ENCODE measurements around the gene LARGE1.

DNA sequence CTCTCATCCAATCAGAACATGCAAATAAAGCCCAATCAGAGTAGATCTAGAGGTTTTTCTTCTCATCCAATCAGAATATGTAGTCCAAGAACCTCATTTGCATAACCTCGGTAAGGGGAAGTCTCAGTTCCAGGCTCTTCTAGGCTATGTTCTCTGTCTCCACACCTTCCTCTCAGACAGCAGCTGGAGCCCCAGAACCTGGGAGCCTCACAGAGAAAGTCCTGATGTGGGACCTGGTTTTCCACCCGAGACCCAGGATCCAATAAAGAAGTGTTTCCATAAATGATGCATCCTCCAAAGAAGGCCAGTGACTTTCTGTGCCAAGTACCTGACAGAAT lies 2.5 kb upstream of the RFPL3 start:
- PRO-cap, 4 experiments: no peak in any of the 4 experiments
- RAMPAGE, long total RNA, 4 experiments: no peak in any of the 4 experiments

- PRO-cap, 4 experiments: no peak in any of the 4 experiments
- RAMPAGE, long total RNA, 4 experiments: no peak in any of the 4 experiments
Observed at GRCh38 chr22:32512497-32513128, 38.0 kb downstream of the FBXO7 start.

GRCh38 chr22:32628952-32629223 lies 154.3 kb downstream of the FBXO7 start:
- PRO-cap, 4 experiments: no peak in any of the 4 experiments
- RAMPAGE, long total RNA, 4 experiments: no peak in any of the 4 experiments

DNA sequence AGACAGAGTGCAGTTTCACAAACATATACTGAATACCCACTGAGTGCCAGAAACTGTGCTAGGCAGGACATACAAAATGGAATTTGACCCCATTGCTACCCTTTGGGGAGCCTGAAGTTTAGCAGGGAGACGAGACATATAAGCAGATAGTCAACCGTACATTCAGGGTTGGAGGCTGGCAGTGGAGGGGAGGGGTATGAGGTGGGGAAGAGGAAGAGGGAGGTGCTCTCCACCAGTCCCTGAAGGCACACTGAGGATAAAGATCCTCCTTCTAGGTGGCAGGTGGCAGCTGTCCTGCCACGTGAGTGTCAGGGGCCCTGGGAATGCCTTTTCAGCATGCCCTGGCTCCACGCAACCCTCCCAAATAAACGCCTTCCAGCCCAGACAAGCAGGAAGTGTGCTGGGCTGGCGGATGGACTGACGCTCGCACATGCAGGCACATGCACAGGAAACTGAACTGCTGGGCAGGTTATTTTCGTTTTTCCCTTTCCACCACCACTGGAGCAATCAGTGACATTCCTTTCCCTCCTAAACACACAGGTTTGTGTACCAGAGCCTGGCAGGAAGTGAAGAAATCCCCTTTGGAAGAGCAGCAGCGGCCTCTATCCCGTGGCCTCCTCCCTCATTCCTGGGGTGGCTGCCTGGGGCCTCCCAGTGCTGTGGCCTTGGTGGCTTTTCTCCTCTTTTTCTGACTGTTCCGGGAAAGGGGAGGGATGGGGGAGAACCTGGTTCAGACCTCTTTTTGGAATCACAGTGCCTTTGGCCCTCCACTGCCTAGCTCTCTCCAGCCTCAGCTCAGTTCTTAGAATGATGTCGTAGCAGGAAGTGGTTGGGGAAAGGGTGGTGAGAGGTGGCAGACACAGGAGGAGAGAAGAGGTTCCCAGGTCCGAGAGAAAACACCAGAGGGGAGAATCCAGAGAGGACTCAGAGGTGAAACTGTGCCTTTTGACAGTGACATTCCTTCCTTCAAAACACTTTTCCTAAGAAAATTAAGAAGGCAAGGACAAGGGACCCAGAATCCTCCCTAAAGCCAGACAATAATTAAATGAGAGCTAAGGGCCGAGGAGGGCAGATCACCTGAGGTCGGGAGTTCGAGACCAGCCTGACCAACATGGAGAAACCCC lies 157.0 kb upstream of the TIMP3 start:
- PRO-cap, 4 experiments: peak in 4 of 4 experiments; most common plus-strand start position 570 of the sequence (in 3); most common minus-strand start position 366 of the sequence (in 3)
- RAMPAGE, long total RNA, 4 experiments: no peak in any of the 4 experiments

- PRO-cap, 4 experiments: no peak in any of the 4 experiments
- RAMPAGE, long total RNA, 4 experiments: no peak in any of the 4 experiments
Observed at GRCh38 chr22:32802509-32802875, 987 bp downstream of the TIMP3 start.

- PRO-cap, 4 experiments: no peak in any of the 4 experiments
- RAMPAGE, long total RNA, 4 experiments: no peak in any of the 4 experiments
Observed at GRCh38 chr22:32808118-32808564, 6.6 kb downstream of the TIMP3 start.

GRCh38 chr22:33271394-33271911 lies 213.3 kb upstream of the SYN3 start:
- PRO-cap, 4 experiments: peak in 3 of 4 experiments; most common plus-strand start chr22:33271675 (in 1); most common minus-strand start chr22:33271549 (in 3)
- RAMPAGE, long total RNA, 4 experiments: no peak in any of the 4 experiments

DNA sequence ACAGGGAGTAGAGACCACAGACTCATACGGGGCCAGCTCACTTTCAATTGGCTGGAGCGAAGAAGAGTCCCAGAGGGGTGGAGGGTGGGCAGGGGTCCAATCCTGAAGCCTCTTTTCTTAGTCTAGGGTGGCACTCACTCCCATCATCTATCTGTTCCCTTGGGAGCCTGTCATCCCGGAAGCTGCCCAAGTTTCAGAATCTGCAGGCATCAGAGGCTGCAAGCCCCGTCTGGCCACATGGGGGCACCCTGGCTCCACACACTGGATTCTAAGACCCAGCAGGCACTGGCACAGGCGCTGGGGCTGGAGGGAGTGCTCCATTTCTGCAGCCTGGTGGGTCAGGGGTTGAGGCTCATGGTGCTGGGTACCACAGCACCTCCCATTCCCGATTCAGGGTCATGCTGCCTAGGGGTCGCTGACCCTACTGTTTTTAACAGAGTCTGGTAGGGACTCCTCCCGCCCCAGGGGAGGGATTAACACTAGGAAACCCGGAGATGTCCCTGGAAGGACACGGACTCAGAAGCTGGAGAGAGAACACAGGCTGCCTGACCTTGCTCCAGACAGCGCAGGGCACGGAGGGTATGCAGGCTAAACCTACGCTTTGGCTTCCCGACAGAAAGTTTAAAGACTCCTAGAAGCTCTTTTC lies 243.9 kb upstream of the SYN3 start:
- PRO-cap, 4 experiments: no peak in any of the 4 experiments
- RAMPAGE, long total RNA, 4 experiments: no peak in any of the 4 experiments

DNA sequence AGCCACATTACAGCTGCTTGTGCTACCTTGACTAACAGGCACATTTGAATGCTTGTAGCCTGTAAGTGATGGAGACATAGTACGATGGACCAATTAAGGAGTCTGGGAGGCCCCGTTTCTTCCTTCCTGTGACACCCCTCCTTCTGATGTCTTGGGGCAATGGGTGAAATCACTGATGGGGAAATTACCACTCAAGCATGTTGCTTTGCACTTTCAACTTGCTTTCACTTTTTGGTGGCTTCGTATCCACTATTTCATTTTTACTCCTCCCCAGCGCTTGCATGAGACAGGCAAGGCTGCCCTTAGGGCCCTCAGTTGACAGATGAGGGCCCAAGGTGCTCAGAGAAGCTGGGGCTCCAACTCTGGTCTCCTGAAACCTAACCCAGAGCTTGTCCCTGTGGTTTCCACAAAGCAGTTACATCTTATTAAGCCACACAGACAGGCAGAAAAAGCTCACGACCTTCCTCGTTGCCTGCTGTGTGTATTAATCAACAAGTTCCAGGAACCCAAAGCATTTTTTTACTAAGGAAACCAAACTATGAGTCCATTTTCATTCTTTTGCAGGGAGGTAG lies 267.5 kb upstream of the SYN3 start:
- PRO-cap, 4 experiments: peak in 2 of 4 experiments; most common plus-strand start position 321 of the sequence (in 2)
- RAMPAGE, long total RNA, 4 experiments: no peak in any of the 4 experiments

- PRO-cap, 4 experiments: no peak in any of the 4 experiments
- RAMPAGE, long total RNA, 4 experiments: no peak in any of the 4 experiments
Observed at GRCh38 chr22:33332362-33333026, 274.3 kb upstream of the SYN3 start.

DNA sequence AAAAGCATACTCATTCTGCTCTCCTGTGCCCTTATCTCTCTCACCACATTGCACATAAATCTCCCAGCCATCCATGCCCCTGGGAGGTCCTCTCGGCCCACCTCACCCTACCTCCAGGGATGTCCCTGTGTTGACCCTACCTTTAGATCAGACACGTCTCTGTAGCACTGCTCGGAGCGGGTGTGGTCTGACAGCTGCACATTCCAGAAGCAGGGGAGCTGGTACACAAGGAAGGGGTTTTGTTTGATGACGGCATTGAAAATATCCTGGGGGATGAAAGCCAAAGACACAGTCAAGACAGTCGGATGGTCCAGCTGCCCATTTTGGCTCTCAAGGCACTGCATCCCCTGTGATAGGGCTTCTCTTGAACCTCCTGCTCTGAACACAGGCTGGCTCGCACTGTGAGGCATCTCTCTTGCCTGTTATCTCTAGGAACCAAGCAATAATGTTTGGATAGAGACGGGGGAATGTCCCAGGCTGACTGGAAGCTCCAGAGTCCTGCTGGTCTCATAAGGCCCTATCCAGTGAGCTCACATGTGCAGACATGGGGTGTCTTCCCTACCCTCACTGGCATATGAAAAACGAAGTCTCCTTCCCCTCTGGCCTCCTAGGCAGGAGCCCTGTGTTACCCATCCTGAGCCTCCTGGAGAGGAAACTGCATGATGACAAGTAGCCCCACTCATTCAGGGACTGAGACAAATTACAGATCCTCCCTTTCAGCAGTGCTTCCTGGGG lies 323.8 kb upstream of the SYN3 start:
- PRO-cap, 4 experiments: no peak in any of the 4 experiments
- RAMPAGE, long total RNA, 4 experiments: no peak in any of the 4 experiments

- PRO-cap, 4 experiments: no peak in any of the 4 experiments
- RAMPAGE, long total RNA, 4 experiments: no peak in any of the 4 experiments
Observed at GRCh38 chr22:33490816-33491469, 429.3 kb downstream of the LARGE1 start.

- PRO-cap, 4 experiments: no peak in any of the 4 experiments
- RAMPAGE, long total RNA, 4 experiments: no peak in any of the 4 experiments
Observed at GRCh38 chr22:33724633-33725106, 195.6 kb downstream of the LARGE1 start.

GRCh38 chr22:33889747-33890196 lies 30.5 kb downstream of the LARGE1 start:
- PRO-cap, 4 experiments: peak in 1 of 4 experiments; most common minus-strand start chr22:33890073 (in 1)
- RAMPAGE, long total RNA, 4 experiments: no peak in any of the 4 experiments

DNA sequence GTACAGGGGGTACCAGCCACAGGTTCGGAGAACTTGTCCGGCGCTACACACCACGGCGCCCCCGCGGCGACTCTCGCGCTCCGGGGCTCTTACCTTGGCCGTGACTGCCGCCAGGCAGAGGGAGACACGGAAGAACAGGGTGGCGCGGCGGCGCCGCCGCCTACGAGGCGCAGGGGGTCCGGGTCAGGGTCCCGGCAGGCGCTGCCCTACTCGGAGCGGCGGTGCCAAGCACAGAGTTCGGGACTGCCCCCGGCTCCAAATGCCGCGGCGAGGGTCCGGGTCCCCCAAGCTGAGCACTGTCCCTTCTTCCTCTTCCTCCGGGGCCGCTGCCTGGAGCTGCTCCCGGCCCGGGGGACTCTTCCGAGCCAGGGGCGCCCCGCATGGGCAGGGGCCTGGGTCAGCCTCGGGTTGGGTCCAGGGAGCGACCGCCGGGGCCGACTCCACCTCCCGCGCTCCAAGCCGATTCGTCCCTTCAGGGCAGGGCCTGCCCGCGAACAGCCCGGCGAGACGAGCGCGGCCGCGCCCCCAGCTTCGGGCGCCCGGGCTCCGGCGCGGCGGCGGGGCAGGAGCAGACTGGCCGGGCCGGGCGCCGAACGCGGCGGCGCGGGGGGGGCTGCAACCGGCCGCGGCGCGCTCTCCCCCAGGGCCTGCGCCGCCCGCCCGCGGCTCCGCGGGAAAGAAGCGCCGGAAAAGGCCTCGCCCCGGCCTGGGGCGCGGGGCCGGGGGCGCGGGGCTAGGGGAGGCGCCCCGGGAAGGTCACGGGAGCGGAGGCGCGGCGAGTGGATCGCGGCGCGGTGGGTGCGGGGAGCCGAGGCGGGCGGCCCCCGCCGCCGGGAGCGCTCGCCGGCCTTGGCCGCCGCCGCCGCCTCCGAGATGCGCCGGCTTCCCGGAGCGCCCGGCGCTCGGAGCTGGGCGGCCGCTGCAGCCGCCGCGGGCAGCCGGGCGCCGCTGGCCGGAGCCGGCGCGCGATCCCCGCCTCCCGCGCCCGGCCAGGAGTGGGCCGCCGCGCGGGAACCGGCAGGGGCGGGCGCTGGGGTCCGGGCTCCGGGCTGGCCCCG lies at the start of gene LARGE1:
TSS of gene LARGE1 (minus strand) at position 575 of the 1,058 bp plus-strand sequence.
- PRO-cap, 4 experiments: peak in 4 of 4 experiments; most common plus-strand start position 571 of the sequence (in 4); most common minus-strand start position 469 of the sequence (in 2)
- RAMPAGE, long total RNA, 4 experiments: no peak in any of the 4 experiments

GRCh38 chr22:34000954-34001662 lies 80.8 kb upstream of the LARGE1 start:
- PRO-cap, 4 experiments: no peak in any of the 4 experiments
- RAMPAGE, long total RNA, 4 experiments: no peak in any of the 4 experiments

GRCh38 chr22:35303051-35303633 lies 3.4 kb downstream of the TOM1 start:
- PRO-cap, 4 experiments: no peak in any of the 4 experiments
- RAMPAGE, long total RNA, 4 experiments: no peak in any of the 4 experiments

DNA sequence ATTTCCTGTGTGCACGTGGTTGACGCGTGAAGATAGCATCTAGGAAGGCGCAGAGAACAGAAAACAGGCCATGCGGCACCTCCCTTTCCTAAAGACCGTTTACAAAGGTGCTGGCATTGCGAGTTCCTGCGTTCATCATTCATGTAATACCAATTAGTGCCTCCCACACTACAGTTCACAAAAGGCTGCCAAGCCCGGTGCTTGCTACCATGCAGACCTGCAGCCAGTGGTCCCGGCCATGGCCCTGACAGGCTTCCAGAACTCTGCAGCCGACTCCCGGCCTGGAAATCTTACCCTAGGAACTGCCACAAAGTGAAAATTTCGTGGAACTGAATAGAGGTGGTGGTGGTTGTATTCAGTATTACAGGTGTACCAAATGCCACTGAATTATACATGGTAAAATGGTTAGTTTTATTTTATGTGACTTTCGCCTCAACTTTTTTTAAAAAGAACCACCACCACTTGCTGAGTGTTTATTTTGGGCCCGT lies 16.7 kb downstream of the TOM1 start:
- PRO-cap, 4 experiments: no peak in any of the 4 experiments
- RAMPAGE, long total RNA, 4 experiments: no peak in any of the 4 experiments

GRCh38 chr22:35317779-35318268 lies 18.1 kb downstream of the TOM1 start:
- PRO-cap, 4 experiments: no peak in any of the 4 experiments
- RAMPAGE, long total RNA, 4 experiments: no peak in any of the 4 experiments

DNA sequence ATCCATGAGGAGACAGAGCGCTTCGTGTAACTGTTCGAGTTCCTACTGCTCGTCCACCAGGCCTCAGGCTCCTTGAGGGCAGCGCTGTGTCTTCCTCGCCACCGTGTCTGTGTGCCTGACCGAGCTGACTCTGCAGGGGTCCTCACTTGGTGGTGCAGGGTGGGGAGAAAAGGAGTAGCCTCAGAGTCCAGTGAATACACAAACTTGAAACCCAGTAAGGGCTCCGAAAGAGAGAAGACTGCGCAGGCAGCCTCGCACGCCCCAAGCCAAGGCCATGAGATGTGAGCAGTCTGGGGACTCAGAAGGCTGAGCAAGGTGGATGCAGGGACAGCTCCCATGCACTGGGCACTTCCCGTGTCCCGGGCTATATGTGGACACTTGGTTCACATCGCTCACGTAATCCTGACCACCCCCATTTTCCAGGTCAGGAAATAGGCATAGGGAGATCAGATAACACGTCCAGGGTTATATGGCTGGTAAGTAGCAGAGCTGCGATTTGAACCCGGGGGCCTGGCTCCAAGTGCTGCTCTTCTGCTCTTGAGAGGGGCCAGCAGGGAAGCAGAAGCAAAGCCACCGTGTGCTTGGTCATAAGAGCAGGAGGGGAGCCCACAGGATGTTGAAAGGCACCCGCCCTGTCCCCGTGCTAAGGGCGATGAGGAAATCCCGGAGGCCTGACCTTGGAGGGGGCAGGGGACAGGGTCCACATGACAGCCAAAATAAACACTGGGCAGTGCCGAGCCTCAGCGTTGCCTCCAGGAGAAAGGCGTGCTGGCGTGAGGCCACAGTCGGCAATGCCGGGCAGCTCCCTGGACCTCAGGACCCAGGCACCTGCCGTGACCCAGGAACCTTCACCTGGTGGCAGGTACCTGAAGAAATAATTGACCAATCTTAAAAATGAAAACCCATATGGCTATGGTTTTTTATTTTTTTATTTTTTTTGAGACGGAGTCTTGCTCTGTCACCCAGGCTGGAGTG lies 28.6 kb downstream of the TOM1 start:
- PRO-cap, 4 experiments: peak in 2 of 4 experiments; most common plus-strand start position 757 of the sequence (in 2); most common minus-strand start position 560 of the sequence (in 1)
- RAMPAGE, long total RNA, 4 experiments: no peak in any of the 4 experiments